Jurkat, Clone E6-1 (cell line): ENCODE data around the genes TMEM225B, TRIM4, TRAPPC14 and GPC2.

GRCh38 chr7:99469233-99469927 is 3.3 kb upstream of the ZNF789 start:
- RRBS: over 99% methylated on average over 2 of the region's 28 CpGs

DNA sequence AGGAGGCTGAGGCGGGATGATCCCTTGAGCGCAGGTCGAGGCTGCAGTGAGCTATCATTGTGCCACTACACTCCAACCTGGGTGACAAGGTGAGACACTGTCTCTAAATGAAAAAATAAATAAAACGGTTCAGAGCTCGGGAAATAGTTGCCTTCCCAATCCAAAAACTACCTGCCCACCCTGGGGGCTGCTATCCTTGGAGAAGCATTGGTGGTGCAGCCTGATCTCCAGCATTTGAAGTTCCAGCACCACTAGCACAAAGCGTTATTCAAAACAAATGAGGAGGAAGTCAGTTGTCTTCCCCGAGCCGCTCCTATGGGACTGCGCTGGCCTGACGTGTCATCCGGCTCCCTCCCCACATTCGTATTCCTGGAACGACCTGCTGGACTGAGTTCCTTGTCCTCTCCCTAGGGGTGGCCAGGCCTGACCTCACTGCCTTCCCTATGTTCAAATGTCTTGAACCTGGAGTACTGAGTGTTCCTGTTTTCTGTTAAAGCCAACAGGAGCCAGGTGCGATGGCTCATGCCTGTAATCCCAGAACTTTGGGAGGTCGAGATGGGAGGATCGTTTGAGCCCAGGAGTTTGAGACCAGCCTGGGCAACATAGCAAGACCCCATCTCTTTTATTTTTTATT is 2.4 kb upstream of the ZNF789 start:
- RRBS: no CpG with 5 or more reads among the region's 16 CpGs

DNA sequence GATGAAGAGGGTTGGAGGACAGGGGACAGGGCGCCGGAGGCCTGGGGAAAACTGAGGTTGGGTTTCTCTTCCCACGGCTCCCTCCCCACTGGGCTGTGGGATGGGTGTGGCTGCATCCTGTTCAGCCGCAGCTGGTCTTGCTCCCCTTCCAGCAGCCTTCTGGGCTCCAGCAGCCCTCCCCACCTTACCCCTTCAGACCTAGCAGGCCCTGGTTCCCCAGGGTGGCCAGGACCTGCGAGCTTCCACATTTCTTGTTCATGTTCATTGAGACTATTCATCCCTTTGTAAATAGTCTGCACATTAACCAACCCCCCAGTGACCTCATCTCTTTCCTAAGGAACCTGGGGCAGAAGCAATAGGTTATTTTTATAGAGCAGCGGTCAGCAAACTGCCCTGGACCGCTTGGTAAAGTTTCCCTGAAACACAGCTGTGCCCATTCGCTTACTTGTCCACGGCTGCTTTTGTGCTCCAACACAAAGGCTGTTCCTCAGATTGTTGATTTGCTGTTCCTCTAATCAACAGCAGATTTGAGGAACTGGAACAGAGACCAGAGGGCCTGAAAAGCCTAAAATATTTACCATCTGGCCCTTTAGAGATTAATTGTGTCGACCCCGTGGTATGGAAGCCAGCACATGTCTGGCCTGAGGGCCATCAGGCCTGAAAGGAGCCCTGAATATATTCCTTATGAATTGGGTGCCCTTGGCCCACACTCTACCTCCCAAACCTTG is 6.3 kb downstream of the ZNF789 start:
- RRBS: no CpG with 5 or more reads among the region's 11 CpGs

- RRBS: no CpG with 5 or more reads among the region's 13 CpGs
These were observed 13.0 kb downstream of the ZNF394 start for GRCh38 chr7:99486912-99487578.

- RRBS: no CpG with 5 or more reads among the region's 3 CpGs
These were observed 3.0 kb upstream of the FAM200A start for GRCh38 chr7:99554802-99555475.

- RRBS: no CpG with 5 or more reads among the region's 10 CpGs
These were observed 704 bp upstream of the ZNF655 start for GRCh38 chr7:99557718-99558158.

DNA sequence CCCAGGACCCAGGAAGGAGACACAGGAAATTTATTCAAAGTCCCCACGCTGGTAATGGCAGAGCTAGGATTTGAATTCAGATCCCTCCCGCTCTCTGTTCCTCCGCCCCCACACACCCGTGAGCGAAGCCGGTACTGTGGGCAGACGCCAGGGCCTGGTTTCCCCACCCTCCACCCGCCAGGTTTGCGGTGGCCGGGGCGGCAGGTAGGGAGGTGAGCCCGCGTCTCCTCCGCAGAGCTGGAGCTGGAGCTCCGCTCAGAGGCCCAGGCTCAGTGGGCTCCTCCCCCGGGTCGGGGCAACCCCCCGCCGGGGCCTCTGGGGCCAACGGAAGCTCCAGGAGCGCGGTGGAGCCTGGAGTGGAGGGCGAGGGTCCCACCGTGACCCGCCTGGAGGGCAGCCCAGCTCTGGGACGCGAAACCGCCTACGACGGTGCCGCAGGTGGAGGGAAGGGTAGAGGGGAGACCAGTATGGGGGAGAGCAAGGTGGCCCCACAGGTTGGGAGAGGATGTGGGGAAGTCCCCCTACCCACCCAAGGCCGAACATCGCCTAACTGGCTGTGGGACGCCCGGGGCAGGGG is at the start of gene TMEM225B:
TMEM225B (plus strand) TSS at position 324 of the 577 bp plus-strand sequence.
- RRBS: 78% methylated on average over 10 of the region's 35 CpGs

GRCh38 chr7:99623336-99624215 is 6.8 kb downstream of the ZSCAN25 start:
- RRBS: no CpG with 5 or more reads among the region's 7 CpGs

DNA sequence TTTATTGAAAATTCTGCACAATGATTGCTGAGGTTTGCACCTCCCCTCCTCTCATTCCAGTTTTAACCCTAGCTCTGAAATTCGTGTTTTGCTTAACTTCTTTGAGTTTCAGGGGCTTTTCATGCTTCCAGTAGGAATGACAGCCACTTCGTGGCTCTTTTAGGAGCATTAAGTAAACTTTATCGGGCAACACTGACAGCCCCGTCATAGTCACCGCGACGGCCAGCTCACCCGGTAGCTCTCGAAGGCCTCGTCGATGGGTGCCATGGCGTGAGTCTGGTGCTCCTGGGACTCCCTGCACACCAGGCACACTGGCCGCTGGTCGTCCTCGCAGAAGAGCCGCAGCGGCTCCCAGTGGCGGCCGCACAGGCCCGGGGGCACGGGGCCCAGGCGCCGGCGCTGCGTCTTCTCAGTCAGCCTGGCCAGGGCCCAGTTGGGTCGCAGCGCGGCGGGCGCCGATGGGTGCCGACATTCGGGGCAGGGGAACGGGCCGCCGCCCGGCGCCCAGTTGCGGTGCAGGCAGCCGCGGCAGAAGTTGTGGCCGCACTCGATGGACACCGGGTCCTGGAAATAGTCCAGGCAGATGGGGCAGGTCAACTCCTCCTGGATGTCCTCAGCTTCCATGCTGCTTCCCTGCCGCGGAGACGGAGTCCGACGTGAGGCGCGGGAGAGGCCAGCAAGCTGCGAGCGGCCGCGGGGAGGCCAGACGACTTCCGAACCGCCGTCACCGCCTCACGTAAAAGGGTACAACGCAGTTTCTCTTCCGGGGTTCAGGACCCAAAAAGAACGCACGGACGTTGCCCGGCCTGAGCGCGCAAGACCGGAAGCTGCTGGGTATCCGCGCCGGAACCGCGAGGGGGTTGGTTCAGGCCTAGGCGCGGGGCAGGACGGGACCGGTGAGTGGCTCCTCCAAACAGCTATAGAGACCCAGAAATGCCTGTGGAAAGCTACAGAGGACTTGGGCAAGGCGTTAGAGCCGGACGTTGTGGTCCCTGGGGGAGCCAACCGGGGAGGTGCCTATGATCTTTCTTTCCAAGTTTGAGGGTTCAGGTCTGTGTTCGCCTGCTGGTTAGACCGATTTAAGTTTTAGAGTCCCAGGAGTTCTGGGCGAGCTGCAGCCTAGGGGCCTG is at the start of gene TRIM4:
TRIM4 (minus strand) TSS at position 753 of the 1,130 bp plus-strand sequence.
- RRBS: 3% methylated on average over 24 of the region's 86 CpGs

DNA sequence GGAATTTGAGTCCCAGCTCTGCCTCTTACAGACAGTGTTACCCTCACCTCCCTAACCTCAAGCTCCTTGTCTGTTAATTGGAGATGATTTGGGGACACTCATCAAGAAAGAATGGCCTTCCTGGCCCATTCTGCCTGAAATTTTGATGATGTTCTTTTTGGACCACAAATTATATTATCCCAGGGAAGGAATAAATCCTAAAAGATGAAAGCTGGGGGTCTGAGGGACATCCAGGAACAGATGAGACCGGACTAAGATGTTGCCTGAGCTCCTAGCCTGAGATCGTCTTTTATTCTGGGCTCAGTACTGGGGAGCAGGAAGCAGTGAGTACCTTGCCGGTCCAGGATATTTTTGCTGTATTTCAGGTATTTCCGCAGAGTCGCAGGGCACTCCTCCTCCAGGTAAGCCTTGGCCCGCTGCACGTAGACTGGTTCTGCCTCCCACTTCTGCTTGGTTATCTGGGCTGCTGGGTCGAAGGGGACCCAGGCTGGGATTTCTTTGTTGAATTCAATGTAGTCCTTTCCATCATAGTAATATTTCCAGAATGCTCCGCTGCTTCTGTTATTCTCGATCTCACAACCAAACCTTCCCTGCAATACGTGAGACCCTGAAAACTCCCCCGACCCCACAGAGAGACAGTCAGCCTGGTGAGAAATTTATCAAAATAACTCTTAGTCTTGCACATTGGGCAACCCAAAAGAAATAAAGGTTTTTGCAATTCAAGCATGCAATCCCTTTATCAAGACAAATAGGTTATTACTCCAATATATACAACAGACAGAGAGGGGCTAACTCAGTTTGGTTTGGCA is 7.8 kb downstream of the AZGP1 start:
- RRBS: 29% methylated on average over 2 of the region's 12 CpGs

- RRBS: no CpG with 5 or more reads among the region's 9 CpGs
These were observed 5.6 kb upstream of the ZKSCAN1 start for GRCh38 chr7:100009711-100010247.

- RRBS: no CpG with 5 or more reads among the region's 9 CpGs
These were observed 8.6 kb downstream of the ZKSCAN1 start for GRCh38 chr7:100024002-100024410.

- RRBS: no CpG with 5 or more reads among the region's 16 CpGs
These were observed 10.8 kb downstream of the ZNF3 start for GRCh38 chr7:100070539-100071258.

- RRBS: no CpG with 5 or more reads among the region's 31 CpGs
These were observed 1.9 kb downstream of the MCM7 start for GRCh38 chr7:100098971-100099975.

DNA sequence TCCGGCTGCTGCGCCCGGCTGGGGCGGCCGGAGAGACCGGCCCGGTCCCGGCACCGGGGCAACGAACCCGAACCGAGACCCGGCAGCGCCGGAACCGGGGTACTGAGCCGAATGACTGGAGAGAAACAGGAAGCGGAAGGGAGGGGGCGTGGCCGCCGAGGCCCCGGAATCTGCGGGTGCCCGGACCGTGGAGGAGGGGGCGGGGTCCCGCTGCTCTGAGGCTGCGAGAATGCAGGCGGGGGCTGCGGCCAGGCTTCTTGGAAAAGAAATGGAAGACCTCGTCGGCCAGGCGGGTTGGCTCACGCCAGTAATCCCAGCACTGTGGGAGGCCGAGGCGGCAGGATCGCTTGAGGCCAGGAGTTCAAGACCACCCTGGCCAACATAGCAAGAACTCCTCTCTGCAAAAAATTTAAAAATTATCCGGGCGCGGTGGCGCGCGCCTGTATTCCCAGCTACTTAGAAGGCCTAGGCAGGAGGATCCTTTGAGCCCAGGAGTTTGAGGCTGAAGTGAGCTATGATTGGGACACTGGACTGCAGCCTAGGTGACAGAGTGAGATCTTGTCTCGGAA is at the start of gene TRAPPC14:
TRAPPC14 (minus strand) TSS at position 134 of the 569 bp plus-strand sequence.
- RRBS: 2% methylated on average over 8 of the region's 44 CpGs

- RRBS: 1% methylated on average over 32 of the region's 88 CpGs
These were observed at the start of gene GPC2 for GRCh38 chr7:100176949-100178213. Gene GPC2 (minus strand): TSS chr7:100177381.

DNA sequence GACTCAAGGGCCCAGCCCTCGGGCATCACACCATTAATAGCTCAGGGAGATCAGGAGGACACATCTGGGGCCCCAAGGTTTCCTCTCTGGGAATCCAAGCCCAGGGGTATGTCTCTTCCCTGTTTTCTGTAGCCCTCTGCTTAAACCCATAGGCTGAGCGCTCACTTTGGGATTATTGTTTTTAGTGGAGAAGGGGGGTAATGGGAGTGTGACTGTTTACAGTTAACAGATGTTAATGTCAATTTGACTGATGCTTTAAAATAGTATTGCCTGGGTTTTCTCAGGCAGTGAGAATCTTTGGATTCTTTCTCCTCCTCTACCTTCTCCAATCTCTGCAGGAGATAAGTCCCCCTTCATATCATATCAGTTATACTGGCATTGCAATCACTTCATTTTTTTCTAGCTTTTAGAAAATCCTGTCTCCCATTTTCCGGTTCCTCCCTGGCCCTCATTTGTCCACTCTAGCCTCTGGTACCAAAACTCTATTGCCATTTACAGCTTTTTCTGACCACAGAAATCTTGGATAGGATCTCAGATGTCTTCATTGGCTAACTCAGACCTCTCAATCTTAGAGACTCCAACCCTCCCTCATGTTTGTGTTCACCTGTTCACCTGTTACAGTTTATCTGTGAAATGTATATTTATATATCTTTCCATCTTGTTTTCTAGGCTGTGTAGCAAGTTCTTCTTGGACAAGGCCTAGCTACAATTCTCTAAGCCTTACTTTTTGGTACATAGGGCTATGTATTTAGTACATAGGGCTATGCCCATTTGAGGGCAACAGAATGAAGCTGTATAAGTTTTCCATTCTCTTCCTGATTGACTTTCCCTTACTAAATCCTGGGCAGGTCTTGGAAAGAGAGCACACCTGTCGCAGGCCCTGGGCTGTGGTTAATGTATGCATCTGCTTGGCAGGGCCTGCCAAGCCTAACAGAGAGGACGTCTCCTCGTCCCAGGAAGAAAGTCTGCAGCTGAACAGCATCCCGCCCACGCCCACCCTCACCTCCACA is 9.3 kb upstream of the PVRIG start:
- RRBS: no CpG with 5 or more reads among the region's 8 CpGs

DNA sequence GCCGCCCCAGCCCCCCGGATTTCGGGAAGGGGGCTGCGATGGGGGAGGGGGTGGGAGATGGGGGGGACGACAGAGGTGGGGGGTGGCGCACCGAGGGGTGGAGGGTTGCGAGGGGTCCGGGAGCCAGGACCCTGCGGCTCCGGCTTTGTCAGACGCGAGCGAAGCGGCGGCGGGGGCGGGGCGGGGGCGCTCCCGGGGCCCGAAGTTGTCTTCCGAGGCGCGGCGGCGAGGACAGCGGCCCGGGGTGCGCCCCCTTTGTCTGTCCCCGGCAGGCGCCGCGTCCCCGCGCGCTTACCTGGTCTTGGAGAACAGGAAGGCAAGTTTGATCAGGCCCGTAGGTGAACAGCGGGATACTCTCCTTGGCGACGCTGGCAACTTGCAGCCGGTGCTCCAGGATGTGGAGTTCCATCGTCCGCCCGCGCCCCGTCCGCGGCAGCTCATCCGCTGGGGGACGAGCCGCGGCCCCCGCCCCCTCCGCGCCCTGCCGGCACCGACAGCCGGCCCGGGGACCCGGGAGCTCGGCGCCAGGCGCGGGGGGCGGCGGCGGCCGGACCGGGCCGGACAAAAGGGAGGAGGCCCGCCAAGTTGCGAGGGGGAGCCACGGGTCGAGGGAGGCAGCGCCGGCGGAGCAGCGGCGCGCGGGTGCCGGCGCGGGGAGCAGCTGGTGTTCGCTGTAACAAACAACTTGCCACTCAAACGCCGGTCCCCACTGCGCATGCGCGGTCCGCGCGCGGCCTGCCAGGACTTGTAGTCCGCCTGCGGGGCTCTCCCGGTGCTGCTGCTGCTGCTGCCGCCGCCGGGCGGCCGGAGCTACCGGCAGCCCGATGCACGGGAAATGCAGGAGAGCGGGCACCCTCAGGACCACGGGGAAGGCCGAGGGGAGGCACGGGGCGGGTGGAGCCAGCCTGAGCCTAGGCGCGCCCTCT is 35.7 kb upstream of the SPDYE3 start:
- RRBS: 2% methylated on average over 16 of the region's 113 CpGs

DNA sequence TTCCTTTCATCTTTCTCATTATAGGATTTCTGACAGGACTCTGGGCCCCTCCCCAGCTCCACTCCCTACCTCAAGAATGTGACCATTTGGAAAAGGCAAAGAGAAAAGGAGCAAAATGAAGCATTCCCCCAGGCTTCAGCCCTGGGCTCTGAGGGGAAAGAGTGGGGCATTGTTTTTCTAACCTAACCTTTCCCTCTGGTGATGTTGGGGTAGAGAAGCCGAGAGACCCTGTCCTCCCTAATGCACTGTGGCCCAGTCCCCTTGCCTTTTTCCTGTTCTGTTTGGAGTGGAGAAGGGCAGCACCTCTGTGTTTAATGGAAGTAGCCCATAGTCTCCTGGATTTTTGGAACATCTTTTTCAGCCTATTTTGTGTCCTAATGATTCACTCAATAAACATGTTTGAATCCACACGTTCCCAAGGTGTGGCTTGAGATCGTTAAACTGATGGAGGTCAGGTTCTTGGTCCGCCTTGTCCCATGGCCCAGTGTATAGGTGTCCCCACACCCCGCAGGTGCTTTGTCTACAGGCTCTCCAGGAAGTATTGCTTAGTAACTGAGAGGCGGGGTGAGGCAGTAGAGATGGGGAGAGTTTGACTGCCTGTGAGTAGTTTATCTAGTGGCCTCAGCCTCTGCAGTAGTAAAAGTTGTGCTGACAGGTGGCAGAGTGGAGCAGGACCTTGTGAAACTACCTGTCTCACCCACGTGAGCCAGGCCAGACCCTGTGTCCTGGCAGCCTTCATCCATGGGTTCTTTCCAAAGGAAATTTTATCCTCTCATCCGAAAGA is 16.8 kb upstream of the PILRB start:
- RRBS: no CpG with 5 or more reads among the region's 8 CpGs

DNA sequence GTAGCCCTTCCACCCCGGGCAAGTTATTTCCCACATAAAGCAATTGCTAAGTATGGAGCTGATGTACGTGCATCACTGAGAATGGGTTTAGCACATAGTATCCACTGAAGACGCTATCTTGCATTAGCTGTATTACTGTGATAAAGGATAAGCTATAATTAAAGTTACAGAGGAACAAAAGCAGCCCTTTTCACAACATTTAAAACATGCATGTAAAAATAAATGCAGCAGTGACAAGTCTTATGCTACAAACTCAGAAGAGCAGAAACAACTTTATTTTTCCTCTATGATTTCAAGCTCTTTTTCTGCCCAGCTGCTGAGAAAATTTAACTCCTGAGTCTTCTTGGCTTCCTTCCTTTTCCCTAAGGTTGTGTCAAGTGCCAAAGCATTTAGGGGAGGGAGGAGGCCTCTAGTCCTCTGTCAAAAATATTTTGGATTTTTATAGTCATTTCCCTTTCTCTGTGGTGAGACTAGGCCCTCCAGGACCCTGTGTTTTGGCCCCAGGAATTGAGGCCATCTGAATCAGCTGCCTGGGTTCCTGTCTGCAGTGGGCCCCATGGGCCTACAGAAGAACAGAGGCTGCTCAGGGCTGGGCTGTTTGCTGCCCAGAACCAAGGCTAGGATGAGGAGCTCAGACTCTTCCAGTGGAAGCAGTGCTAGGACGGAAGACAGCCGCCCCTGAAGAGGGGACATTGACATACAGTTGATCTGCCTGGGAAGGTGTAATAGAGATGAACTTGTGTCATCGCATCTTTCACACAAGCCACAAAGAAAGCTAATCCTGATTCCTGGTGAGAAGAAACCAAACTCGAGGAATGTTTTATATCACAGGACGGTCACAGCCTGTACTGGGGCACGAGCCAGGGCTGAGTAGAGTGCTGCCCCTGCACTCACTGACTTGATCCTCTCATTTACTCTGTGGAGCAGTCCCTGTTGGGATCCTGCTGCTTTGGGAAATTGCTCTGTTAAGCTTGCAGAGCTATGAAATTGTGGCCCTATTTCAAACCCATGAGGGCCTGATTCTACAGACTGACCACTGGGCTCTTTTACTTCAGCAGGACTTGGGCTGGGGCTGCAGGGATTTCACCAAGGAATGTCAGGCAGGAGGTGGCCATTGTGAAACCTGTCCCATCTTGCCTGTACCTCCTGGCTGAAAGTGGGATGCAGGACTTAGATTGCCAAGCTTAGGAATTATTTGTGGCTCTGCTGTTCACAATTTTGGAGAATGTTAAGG is 10.8 kb upstream of the PILRB start:
- RRBS: no CpG with 5 or more reads among the region's 9 CpGs